Mucosa of descending colon (tissue), 1 donor: ENCODE measurements around the genes UBA2 and SCN1B.

GRCh38 chr19:34428241-34429506 lies at the start of gene UBA2:
Gene UBA2 (plus strand): TSS chr19:34428381.
- PRO-cap = bidirectional peak, plus-strand start at chr19:34428371, minus-strand start at chr19:34428318; bidirectional peak, plus-strand start at chr19:34429205, minus-strand start at chr19:34429022

- PRO-cap = no peak
These were observed 21.8 kb upstream of the WTIP start for GRCh38 chr19:34459627-34460319.

DNA sequence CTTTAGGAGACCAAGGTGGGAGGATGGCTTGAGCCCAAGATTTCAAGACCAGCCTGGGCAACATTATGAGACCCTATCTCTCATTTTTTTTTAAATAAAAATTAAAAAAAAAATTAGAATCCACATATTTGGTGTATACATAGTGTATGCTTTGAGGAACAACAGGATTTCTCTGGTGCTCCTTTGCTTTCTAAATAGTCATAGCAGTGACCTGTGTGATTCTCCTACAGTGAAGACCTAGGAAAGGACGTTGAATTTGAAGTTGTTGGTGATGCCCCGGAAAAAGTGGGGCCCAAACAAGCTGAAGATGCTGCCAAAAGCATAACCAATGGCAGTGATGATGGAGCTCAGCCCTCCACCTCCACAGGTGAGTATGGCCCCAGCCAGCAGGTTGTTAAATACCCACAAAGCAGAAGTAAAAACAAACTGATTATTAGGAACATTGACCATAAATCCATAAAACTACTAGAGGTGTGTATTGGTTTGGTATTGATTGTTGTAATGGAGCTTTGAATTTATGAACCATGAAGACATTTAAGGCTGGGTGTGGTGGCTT lies 14.8 kb upstream of the WTIP start:
- PRO-cap = no peak

DNA sequence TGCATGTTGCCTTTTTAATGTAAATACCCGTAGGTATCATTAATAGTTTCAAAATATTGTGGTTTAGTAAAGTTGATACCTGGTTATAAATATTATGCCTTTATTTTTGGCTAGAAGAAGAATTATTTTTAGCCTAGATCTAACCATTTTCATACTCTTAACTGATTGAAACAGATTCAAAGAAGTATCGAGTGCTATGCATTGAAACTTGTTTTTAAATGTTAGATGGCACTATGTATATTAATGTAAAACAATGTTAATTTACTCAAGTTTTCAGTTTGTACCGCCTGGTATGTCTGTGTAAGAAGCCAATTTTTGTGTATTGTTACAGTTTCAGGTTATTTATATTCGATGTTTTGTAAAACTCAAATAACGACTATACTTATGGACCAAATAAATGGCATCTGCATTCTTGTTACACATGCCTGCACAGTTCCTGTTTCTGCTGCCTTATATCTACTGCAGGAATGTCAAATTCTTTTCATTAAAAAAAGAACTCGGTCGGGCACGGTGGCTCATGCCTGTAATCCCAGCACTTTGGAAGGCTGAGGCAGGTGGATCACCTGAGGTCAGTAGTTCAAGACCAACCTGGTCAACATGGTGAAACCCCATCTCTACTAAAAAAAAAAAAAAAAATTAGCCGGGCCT lies 12.0 kb upstream of the WTIP start:
- PRO-cap = no peak

DNA sequence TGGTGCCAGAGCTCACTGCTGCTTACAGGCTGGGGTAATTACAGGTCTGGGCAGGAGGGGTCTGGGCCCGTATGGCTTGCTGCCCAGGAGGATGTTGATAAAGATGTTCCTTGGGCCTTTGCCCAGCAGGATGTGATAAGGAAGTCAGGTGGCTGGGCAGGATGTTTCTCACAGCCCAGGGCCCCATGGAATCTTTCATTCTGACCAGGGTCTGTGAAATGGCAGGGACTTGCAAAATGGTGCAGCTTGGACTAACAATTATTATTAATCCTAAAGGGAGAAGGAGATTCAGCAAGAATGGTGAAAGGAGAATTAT lies 64.3 kb upstream of the ZNF599 start:
- PRO-cap = unidirectional peak, plus-strand start at position 198 of the sequence

DNA sequence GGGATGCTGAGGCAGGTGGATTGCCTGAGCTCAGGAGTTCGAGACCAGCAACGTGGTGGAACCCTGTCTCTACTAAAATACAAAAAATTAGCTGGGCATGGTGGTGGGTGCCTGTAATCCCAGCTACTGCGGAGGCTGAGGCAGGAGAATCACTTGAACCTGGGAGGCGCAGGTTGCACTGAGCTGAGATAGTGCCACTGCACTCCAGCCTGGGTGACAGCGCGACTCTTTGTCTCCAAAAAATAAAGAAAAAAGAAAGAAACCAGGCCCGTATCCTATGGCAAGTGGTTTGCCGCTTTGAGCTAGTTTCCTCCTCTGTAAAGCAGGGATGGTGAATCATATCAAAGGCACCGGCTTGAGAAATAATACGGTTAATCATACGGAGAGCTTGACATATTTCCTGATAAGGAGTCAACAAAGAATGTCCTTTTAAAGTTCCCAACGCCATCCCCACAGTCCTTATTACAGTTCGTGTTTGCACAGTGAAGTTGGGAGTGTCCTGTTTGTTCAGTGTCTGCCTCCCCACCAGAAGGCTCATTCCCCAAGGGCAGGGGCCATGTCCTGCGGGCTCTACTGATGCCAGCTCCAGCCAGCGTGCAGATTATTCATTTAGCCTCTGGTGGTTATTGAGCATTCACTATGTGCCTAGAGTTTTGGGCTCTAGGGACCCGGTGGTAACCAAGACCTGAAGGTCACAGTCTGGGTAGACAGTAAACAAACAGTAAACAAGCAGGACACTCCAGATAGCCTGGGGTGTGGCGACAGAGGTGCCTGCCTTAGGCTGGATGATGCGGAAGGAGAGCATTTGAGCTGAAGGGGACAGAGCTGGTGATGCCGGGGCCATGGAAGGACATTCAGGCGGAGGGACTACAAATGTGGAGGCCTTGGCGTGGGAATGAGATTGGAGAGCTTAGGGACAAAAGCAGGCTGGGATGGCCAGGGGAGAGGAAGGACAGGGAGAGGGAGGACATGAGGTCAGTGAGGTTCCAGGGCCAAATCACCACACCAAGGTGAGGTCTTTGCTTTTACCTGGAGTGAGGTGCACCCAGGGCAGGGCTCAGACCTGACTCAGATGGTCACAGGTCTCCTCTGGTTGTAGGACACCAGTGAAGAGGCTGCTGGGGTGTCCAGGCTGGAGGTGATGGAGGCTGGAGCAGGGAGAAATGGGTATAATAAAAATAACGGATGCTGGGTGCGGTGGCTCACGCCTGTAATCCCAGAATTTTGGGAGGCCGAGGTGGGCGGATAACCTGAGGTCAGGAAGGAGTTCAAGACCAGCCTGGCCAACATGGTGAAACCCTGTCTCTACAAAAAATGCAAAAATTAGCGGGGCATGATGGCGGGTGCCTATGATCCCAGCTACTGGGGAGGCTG lies 6.5 kb downstream of the GRAMD1A start:
- PRO-cap = bidirectional peak, plus-strand start at position 537 of the sequence, minus-strand start at position 304 of the sequence; unidirectional peak, plus-strand start at position 804 of the sequence

GRCh38 chr19:35030245-35030954 lies at the start of gene SCN1B:
Gene SCN1B (plus strand): TSS chr19:35030470.
- PRO-cap = bidirectional peak, plus-strand start at chr19:35030477, minus-strand start at chr19:35030356

DNA sequence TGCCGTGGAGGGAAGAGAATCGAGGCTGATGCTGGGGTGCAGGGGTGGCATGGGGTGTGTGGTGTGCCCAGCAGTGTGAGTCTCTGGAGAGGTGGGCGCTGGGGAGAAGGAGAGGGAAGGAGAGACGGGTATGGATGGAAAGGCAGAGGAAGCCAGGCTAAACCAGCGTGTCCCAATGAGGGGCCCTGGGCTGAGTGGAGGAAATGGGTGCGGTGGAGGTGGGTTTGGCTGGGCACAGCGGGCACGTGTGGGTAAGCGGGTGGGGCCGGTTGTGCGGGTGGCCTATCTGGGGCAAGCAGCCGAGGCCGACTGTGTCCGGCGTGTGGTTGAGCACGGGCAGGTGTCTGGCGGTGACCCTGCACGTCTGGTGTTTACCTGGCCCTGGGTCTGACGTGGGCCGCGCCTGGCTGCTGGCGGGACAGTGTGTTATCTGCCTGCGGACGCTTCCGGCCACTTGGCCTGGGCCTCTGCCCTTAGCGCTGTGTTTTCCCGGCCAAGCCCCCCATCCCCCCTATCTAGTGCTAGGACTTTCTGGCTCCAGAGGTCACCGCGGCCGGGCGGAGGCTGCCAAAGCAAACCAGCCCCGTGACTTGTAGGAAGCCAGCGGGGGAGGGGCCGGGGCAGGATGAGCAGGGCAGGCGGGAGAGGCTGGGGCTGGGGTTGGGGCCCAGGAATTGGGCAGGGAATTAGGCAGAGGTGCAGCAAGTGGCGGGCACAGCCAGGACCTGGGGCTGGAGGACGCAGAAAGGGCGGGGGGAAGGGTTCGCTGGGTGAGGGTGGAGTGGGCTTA lies 687 bp upstream of the HPN start:
- PRO-cap = bidirectional peak, plus-strand start at position 421 of the sequence, minus-strand start at position 196 of the sequence; bidirectional peak, plus-strand start at position 663 of the sequence, minus-strand start at position 566 of the sequence

- PRO-cap = no peak
These were observed 702 bp downstream of the HPN start for GRCh38 chr19:35042029-35042817.

DNA sequence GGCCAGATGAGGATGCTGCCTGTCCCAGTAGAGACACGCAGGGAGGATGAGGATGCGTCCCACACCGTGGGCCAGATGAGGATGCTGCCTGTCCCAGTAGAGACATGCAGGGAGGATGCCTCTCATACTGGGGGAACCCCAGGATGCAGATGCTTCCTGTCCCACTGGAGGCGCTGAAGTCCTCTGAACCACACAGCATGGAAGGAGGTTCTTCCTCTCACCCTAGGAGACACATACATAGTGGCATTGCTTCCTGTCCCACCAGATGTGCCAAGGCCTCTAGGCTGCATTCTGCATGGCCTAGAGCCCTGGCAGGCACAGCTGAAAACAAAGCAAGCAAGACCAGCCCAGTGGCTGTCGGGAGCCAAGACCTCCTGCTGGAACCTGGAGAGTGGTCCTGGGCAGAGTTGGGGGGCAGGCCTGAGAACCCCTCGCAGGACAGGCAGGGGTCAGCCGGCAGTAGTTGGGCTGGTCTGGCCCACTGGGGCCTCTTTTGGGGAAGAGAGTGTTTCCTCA lies 4.2 kb downstream of the HPN start:
- PRO-cap = no peak

- PRO-cap = no peak
These were observed 6.0 kb downstream of the HPN start for GRCh38 chr19:35047456-35047999.

GRCh38 chr19:35090450-35091354 lies 24.9 kb upstream of the FXYD3 start:
- PRO-cap = no peak

DNA sequence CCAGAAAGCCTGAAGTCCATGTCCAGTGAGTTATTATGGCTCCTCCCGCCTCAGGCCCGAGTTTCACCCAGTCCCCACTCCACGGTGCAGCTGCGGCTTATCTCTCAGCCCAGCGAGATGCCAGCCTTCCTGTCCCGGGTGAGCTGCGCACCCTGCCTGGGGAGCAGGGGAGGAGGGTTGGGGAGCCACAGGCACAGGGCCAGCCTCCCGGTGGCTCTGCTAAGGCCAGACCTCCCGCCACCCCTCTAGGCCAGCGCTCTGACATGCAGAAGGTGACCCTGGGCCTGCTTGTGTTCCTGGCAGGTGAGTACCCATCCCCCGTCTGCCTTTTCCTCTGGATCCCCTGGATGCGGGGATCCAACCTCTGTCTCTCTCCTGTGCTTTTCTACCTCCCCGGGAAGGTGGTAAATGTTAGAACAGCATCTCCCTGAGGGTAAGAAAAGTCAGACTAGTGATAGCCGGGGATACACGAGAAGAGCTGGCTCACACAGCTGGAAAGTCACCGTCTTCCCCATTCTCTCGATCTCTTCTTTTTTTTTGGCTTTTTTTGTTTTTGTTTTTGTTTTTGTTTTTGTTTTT lies 3.6 kb downstream of the FXYD3 start:
- PRO-cap = no peak

DNA sequence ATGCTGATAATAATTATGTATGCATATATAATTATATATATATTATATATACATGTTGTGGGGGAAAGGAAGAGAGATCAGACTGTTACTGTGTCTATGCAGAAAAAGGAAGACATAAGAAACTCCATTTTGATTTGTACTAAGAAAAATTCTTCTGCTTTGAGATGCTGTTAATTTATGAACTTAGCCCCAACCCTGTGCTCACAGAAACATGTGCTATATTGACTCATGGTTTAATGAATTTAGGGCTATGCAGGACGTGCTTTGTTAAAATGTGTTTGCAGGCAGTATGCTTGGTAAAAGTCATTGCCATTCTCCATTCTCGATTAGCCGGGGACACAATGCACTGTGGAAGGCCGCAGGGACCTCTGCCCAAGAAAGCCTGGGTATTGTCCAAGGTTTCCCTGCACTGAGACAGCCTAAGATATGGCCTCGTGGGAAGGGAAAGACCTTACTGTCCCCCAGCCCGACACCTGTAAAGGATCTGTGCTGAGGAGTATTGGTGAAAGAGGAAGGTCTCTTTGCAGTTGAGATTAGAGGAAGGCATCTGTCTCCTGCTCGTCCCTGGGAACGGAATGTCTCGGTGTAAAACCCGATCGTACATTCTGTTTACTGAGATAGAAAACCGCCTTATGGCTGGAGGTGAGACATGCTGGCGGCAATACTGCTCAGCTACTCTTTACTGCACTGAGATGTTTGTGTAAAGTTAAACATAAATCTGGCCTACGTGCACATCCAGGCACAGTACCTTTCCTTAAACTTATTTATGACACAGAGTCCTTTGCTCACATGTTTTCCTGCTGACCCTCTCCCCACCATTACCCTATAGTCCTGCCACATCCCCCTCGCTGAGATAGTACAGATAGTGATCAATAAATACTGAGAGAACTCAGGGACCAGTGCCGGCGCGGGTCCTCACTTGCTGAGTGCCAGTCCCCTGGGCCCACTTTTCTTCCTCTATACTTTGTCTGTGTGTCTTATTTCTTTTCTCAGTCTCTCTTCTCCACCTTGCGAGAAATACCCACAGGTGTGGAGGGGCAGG lies 5.2 kb downstream of the LGI4 start:
- PRO-cap = unidirectional peak, plus-strand start at position 319 of the sequence; bidirectional peak, plus-strand start at position 902 of the sequence, minus-strand start at position 684 of the sequence

DNA sequence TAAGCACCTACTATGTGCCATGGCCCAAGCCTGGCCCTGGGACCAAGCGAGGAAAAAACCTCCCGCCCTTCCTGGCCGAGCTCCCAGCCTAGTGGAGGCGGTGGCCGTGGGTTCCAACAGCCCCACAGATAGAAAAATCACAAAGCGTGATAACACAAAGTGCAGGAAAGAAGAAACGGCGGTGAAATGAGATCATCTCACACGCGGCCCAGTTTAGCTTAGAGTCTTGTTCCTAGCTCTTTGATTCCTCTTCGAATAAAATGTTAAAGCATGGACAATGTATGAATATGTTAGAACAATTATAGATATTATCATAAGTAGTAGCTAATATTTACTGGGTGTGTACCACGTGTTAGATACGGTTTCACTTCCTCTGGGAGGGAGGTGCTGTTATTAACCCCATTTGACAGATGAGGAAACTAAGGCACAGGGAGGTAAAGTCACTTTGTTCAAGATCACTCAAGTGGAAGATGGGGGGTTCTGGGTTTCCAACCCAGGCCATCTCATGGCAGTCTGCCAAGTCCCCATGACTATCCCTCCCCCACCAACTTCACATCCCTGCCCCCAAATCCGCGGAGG lies 1.3 kb upstream of the FXYD7 start:
- PRO-cap = no peak

- PRO-cap = no peak
These were observed 2.2 kb upstream of the USF2 start for GRCh38 chr19:35266638-35266942.

GRCh38 chr19:35445709-35447009 lies 1.9 kb upstream of the FFAR2 start:
- PRO-cap = no peak

GRCh38 chr19:35451210-35451677 lies 3.2 kb downstream of the FFAR2 start:
- PRO-cap = no peak

DNA sequence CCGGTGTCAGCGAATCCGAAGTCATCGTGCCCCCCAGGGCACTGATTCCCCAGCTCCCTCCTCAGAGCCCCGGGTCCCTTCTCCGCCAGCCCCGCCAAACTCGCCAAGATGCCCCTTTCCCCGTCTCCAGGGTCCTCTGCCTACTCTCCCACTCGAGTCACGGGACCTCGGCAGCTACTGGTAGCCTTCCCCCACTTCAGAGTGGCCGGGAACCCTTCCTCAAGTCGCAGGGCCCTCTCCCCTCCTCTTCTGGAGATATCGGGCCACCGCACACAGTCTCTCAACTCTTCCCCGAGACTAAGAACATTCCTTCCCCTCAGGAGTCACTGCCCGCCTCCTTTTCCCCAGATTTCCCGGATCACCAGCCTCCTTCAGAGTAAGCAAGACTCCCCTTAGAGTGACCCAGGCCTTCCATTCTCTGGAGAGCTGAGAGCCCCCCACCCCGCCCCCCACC lies 640 bp downstream of the HSPB6 start:
- PRO-cap = no peak

DNA sequence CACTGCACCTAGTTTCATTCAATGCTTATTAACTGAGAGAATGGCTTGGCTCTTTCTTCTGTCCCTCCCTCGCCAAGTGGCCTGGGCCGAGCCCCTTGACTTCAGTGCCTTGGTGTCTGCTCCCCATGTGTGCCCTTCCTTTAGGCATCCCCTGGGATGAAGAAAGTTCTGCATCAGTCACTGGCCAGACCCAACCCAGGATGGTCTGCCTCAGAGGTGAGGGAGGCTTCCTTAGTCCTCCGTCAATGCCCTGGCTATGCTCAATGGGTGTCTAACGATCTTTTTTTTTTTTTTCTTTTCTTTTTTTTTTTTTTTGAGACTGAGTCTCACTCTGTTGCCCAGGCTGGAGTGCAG lies 13.7 kb downstream of the PRODH2 start:
- PRO-cap = no peak